Cerebellum (tissue), 5 donors: ENCODE measurements around a stretch of chr3.

DNA sequence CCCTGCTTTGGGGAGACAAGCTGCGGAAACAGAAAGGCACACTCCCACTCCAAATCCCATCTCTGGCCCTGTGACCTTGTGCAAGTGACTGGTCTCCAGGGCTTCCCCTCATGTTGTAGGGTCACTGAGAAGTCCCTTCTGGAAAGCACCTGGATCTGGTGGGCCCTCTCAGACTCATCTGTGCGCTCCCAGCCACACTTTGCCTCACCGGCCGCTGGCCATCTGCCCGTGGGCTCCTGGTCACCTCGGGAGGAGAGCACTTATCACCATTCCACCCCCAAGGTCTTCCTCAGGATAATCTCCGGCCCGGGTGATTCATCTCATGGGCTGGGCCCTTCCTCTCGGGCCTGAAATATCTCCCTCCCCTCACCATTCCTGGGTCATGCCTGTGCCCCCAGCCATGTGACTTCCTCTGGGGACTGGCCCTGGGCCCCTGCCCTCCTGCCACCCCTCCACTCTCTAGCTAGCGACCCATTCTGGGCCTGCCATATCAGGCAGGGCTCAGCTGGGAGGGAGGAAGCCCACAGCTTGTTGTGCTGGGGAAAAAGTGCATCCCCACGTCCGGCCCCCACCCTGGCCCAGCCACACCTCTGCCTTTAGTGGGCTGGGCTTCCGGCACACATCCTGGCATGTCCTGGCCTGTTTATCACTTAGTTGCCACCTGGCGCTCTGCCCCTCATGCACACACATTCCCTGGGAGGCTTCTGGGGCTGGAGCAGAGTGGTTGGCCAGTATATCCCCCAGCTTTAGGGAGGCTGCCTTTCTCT, 10.7 kb upstream of the WNT7A start:
- PRO-cap, 3 experiments: no peak in any of the 3 experiments
- RAMPAGE, long total RNA: no peak

GRCh38 chr3:14125483-14126537, 958 bp downstream of the TMEM43 start:
- PRO-cap, 3 experiments: peak in 3 of 3 experiments; most common plus-strand start chr3:14125542 (in 1); most common minus-strand start chr3:14125861 (in 2)
- RAMPAGE, long total RNA: no peak

- PRO-cap, 3 experiments: no peak in any of the 3 experiments
- RAMPAGE, long total RNA: no peak
These were observed 55.6 kb downstream of the LSM3 start for GRCh38 chr3:14233948-14234914.

- PRO-cap, 3 experiments: no peak in any of the 3 experiments
- RAMPAGE, long total RNA: no peak
These were observed 94.4 kb downstream of the LSM3 start for GRCh38 chr3:14272806-14273573.

DNA sequence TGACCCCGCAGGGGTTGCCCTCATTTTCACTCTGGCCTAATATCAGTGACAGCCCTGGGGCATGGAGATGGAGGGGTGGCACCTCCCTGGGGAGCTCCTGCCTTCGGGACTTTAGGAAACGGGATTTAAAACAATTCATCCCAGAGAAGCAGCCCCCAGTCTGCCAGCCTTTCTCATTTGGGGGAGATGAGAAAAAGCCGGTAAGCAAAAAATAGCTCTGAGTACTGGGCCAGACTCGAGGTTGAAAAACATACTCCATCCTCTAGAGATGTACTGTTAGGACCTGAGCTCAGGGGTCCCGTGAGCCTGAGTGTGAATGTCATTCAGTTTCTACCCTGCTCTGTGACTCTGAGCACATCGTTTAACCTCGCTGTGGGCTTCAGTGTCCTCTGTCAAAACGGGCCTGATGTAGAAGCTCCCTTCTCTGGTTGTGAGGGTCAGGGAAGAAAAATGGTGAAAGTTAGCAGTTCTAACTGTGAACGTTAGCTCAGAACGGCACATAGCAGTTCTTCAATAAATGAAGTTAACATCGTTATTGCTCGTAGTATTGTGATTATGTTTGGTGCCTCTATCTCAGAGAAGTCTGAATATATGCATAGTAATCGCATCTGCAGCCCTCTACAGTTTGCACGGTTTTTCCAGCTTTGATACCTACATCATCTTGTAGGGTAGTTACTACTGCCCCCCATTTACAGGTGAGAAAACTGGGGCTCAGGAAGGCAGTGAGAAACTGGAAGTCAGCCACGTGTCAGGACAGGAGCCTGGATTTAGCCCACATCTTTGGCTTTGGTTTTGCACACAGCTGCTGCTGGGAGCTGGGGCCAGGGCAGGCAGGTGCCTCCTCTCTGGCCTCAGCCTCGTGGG, 18.9 kb downstream of the SLC6A6 start:
- PRO-cap, 3 experiments: no peak in any of the 3 experiments
- RAMPAGE, long total RNA: no peak

- PRO-cap, 3 experiments: no peak in any of the 3 experiments
- RAMPAGE, long total RNA: no peak
These were observed 33.0 kb downstream of the SLC6A6 start for GRCh38 chr3:14435277-14435897.

GRCh38 chr3:14451751-14452627, 49.6 kb downstream of the SLC6A6 start:
- PRO-cap, 3 experiments: no peak in any of the 3 experiments
- RAMPAGE, long total RNA: no peak

DNA sequence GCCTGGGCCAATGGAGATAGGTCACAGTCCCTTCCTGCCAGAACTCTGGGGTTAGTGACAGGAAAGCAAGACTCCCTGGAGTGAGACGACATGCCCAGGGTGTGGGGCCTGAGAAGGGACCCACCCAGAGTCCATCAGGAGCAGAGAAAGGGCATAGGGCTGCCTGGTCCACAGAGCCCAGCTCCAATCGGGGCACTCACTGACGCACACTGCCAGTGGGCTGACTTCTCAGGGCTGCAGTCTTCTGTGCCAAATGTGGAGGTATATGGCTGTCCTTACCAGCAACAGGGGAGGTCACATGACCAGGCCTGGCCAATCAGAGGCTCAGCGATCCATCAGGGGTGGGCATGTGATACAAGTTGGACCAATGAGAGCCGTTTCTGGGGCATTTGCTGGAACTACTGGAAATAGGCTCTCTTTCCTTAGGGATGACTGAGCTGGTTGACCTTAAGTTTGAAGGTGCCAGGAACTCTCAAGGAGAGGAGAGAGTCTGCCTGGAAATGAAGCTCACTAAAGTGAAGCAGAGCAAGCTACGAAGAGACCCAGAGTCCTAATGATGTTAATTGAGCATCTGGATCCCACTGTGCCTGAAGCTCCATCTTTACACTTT, 2.1 kb downstream of the GRIP2 start:
- PRO-cap, 3 experiments: no peak in any of the 3 experiments
- RAMPAGE, long total RNA: no peak

DNA sequence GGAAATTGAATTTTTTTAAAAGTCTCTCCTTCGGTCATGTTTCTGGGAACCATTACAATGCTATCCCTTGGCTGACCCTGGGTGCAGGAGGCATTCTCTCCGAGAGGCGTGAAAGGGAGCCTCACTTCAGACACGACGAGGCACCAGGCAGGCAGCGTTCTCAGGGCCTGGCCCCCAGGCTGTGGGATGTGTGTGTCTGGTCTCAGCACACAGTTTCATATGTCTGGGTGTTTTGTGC, 33.9 kb downstream of the FGD5 start:
- PRO-cap, 3 experiments: no peak in any of the 3 experiments
- RAMPAGE, long total RNA: no peak

- PRO-cap, 3 experiments: no peak in any of the 3 experiments
- RAMPAGE, long total RNA: no peak
These were observed 40.9 kb downstream of the CAPN7 start for GRCh38 chr3:15246510-15247734.

DNA sequence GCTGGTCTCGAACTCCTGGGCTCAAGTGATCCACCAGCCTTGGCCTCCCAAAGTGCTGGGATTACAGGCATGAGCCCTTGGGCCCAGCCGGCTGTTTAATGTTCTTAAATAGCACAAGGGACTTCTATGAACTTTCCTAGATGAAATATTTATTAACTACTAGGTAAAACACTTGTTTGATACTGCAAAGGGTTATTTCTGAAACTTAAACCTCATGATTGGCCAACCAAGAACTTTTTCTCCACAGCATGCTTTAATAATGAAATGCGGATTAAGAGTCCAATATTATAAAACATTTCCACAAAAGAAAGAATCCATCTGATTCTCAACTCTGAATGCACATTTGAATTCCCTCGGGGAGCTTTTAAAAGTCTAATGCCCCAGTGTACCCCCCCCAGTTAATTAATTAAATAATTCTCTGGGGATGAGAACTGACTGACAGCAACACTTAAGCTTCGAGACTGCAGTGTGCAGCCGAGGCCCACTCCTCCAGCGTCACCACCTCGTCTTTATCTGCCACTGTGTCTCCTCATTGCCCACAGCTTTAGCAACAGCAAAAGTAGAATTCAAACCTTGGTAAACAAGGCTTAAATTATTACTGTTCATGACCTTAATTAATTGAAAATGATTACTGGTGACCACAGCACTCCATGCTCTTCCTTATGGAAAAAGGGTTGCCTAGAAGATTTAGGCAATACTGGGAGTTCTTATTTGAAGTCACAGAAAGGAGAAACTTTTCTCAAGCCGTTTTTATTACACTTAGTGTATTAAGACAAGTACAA, 48.3 kb downstream of the CAPN7 start:
- PRO-cap, 3 experiments: no peak in any of the 3 experiments
- RAMPAGE, long total RNA: no peak

- PRO-cap, 3 experiments: peak in 1 of 3 experiments; most common minus-strand start chr3:15270374 (in 1)
- RAMPAGE, long total RNA: no peak
These were observed 62.1 kb downstream of the SH3BP5 start for GRCh38 chr3:15270270-15270765.

GRCh38 chr3:15428180-15428391, 688 bp downstream of the EAF1 start:
- PRO-cap, 3 experiments: no peak in any of the 3 experiments
- RAMPAGE, long total RNA: no peak

GRCh38 chr3:15635935-15636886, 34.7 kb downstream of the BTD start:
- PRO-cap, 3 experiments: peak in 2 of 3 experiments; most common plus-strand start chr3:15636661 (in 2)
- RAMPAGE, long total RNA: no peak

DNA sequence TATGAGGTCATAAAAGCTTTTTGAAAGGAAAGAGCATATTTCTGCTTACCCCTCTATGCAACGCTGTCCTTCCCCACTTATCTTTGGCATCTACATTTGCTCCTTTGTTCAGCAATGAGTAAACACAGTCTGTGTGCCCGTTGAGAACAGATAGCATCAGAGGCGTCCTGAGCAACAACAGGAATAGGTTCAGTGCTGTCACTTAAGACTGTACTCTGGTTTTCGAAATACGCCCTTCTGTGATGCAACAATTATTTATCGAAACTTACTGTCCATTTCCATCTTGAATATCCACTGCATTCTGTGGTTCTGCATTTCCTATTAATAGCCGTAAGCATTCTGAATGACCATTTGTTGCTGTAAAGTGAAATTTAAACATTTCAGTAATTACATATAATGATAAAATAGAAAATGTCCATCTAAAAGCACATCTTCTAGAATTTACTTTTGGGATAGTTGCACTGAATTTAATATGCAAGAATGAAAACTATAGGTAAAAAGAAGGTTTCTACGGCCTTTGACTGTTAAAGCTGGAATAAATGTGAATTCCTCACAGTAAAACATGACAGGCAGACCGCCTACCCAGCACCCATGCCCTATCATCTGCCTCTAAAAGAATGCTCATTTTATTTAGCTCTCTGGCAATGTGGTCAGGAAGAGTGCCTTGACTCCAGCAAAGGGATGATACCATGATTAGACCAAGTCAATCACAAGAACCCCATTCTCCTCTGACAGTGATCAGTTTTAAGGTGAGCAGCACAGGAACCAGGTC, 84.6 kb downstream of the BTD start:
- PRO-cap, 3 experiments: no peak in any of the 3 experiments
- RAMPAGE, long total RNA: no peak

DNA sequence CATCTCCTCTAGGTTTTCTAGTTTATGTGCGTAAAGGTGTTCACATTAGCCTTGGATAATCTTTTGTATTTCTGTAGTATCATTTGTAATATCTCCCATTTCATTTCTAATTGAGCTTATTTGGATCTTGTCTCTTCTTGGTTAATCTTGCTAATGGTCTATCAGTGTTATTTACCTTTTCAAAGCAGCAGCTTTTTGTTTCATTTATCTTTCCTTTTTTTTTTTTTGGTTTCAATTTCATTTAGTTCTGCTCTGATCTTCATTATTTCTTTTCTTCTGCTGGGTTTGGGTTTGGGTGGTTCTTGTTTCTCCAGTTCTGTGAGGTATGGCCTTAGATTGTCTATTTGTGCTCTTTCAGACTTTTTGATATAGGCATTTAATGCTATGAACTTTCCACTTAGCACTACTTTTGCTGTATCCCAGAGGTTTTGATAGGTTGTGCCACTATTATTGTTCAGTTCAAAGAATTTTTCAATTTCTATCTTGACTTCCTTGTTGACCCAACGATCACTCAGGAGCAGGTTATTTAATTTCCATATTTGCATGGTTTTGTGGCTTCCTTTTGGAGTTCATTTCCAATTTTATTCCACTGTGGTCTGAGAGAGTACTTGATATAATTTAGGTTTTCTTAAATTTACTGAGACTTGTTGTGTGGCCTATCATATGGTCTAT, 50.7 kb downstream of the ANKRD28 start:
- PRO-cap, 3 experiments: no peak in any of the 3 experiments
- RAMPAGE, long total RNA: no peak

DNA sequence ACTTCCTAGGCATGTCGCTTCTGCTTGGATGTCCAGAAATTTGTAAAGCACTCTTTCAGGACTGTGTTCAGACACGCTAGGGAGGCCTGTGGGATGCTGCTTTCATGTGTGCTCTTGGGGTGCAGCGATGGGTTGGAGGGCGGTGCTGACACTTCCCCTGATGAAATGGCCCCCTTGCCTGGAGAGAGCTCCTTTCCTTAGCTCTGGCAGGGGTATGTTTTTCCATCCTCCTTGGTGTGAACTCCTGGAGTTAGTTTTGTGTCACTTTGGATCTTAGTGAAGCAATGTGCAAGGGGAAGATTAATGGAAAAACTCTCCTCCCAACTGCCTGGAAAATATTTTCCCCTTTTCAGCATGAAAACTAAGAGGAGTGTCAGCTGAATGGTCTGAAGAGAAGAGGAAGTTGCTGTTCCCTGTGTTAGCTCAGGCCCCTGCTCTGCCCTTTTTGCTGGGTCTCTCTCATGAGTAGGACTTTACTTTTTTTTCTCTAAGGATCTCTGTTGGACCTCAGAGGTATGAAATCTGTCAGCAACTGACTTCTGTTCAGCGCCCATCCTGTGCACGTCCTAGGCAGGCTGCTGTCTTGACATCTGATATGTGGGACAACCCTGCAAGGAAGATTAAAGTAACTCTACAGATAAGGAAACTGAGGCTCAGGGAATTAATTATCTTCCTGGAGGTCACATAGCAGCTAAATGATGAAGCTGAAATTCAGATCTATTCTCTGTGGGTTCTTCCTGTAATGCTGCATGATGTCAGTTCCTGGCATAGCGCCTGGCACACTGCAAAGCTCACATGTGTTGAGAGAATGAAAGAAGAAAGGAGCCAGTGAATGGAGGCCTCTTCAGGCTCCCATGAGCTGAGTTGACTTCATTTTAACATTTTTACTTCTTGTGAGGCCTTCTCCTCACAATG, 109.8 kb upstream of the GALNT15 start:
- PRO-cap, 3 experiments: no peak in any of the 3 experiments
- RAMPAGE, long total RNA: no peak

- PRO-cap, 3 experiments: no peak in any of the 3 experiments
- RAMPAGE, long total RNA: no peak
These were observed 37.8 kb upstream of the GALNT15 start for GRCh38 chr3:16136716-16136959.

GRCh38 chr3:16173936-16174316, 554 bp upstream of the GALNT15 start:
- PRO-cap, 3 experiments: no peak in any of the 3 experiments
- RAMPAGE, long total RNA: no peak

DNA sequence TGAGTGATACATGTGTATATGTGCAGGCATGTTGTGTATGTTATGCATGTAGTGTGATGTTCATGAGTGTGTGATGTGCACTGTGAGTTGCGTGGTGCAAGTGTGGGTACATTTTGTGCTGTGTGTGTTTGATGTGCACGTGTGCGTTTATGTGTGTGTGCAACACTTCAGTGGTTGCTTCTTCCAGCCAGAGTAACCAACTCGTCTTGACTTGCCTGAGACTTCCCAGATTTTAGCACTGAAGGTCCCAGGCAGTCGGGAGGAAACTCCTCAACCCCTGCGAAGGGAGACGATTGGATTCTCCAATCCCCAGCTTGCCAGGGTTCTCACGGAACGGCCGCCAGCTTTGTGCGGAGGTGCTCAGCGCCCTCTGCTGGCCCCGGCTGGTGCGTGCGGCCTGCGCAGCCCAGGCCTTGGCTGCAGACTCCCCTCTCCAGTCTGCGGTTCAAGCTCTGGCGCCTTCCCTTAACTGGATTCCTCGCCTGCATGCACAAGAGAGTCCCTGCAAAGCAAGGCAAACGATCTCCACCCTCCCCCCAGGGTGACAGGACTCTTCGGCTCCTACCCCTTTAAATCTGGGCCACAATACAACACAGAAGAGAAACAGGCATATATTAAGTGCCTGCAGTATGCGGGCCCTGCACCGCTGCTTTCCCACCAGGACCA, 3.8 kb downstream of the GALNT15 start:
- PRO-cap, 3 experiments: no peak in any of the 3 experiments
- RAMPAGE, long total RNA: no peak